Epithelial cell of esophagus (primary cell): ENCODE results near the gene KLHDC2.

- RRBS: no CpG with 5 or more reads among the region's 5 CpGs
These were observed 1.2 kb downstream of the TOGARAM1 start for GRCh38 chr14:44963240-44963477.

DNA sequence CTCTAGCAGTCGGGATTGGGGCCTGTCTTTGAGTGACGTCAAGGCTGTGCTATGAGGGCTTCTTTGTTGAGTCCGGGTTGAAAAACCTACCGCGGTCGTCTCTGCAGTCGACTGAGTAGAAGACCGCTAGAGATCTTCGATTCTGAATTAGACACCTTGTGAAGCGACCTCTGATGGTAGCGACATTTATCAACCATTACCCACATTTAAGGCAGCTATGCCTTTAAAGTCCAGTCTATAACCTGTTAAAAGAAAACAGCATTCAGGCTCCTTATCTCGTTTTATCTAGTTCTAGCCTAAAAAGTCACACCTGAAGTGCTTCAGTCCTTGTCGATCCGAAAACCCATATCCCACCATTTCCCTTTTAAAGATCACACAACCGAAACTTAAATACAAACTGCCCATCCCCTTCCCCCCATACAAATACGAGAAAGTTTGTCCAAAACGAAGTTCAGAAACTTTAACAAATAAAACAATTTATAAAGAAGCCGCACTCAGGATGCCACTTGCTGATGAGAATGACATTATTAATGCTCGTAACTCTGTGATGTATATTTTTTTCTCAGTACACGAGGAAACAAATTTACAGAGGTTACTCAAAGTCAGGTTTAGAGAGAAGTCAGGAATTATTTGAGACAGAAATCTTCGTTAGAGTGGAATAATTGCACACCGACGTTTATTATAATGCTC, 429 bp upstream of the FKBP3 start:
- RRBS: no CpG with 5 or more reads among the region's 23 CpGs

DNA sequence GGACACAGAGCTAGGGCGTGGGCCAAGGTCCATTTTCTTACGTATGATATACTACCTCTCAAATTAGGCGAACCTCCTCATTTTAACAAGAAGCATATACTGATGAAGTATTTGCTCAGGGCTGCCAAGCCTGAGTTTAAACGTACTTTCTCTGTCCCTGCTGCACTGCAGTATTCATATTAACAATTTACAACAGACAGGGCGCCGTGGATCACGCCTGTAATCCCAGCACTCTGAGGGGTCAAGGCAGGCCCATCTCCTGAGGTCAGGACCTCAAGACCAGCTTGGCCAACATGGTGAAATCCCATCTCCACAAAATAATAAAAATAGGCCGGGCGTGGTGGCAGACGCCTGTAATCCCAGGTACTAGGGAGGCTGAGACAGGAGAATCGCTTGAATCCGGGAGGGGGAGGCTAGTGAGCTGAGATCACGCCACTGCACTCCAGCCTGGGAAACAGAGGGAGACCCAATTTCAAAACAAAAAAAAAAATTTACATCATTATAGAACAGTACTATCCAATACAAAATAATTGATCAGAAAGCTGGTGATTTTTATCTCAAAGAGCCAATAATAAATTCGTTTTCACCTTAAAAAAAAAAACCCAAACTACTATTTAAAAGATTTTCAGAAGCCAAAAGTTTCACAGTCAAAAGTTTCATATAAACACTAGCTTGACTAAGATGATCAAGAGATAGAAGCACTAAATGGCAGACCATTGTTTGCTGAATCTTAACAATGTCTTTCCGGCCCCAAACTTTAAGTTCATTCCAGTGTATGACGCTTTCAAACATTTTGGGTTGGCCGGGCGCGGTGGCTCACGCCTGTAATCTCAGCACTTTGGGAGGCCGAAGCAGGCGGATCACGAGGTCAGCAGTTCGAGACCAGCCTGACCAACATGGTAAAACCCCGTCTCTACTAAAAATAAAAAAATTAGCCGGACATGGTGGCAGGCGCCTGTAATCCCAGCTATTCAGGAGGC, 1.6 kb downstream of the RPS29 start:
- RRBS: no CpG with 5 or more reads among the region's 27 CpGs

- RRBS: no CpG with 5 or more reads among the region's 21 CpGs
These were observed 1.6 kb downstream of the RPL36AL start for GRCh38 chr14:49618497-49619498.

DNA sequence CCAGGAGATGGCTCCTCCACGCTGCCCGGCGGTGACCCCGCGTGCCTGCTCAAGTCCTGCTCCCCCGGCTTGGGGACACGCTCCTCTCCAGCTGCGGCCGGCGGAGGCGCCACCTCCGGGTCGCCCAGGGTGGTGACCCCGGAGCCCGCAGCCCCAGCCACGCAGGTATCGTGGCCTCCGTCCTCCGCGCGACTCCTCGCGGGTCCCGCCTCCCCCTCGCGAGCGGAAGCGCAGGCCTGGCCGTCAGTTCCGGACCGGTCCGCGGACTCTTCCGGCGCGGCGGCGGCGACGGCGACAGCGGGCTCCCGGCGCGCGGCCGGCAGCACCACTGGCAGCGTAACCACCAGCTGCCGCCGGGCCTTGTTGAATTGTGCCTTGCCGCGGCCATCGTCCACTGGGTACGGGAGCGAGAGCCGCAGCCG, 1.3 kb downstream of the DNAAF2 start:
- RRBS: 1% methylated on average over 14 of the region's 57 CpGs

DNA sequence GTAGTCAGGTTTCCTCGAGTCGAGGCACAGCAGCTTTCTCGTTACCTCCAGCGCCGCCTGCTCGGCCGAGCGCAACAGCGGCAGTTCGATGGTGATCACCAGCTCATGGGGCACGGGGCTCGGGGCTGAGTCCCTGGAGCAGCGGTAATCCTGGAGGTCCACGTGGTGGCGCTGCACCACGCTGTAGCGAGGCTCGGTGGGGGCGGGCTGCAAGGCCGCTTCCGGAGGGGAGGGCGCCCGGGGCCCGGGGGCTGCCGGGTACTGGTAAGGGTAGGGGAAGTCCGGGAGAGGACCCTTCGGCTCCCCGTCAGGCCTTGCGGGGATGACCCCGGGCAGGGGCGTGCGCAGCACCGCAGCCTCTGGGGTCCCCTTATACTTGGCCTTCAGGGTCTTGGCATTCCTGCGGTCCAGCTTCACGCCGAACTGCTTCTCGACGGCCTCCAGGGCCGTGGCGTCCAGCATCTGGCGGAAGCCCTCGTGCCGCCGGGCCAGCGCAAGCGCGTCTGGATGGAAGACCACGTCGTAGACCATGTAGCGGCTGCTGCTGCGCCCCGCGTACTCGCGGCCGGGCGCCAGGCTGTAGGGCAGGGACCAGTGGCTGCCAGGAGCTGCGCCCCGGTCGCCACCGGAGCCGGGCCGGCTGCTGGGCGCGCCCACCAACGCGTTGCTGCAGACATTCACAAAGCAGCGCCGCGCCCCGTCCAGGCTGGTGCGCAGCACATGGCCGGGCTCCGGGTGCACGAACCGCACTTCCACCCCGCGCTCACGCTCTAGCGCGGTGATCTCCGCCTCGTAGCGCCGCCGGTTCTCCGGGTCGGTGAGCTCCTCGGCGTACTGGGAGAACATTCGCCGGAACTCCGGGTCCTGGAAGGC, 606 bp downstream of the DNAAF2 start:
- RRBS: under 1% methylated on average over 47 of the region's 93 CpGs

DNA sequence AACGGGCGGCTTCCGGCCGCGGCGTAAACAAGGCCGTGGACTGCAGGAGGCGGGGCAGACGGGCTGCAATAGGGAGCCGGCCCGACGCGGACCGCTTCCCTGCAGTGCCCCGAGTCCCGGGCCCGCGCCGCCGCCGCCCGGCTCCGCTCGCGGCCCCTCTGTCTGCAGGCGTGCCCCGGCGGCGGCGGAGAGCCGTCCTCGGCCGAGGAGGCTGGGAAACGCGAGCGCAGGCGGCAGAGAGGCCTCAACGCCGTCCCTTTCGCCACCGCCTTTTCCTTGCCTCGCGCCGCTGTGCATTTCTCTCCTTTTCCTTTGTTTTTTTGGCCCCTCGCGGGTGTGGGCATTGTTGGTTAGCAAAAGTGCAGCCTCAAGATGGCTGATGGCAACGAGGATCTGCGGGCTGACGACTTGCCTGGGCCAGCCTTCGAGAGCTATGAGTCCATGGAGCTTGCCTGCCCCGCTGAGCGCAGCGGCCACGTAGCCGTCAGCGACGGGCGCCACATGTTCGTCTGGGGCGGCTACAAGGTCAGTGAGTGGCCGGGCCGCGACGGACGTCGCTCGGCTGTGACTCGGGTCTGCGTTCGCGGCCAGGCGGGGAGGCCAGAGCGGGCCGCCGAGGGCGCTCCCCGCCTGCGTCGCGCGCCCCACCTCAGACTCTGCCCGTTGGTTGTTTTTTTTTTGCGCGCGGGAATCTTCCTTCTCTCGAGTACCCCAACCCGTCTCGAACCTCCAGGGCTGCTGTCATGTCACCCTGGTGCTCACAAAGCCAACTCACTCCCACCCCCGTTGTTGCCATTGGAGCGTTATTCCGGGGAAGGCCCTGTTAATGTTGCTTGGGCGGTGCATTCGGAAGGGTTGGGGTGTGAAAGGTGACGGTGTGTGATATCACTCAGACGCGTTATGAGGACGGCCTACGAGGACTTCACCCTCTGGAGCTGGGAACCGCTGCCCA, at the start of gene KLHDC2:
TSS of gene KLHDC2 (plus strand) at position 57 of the 952 bp plus-strand sequence.
- RRBS: 3% methylated on average over 22 of the region's 99 CpGs

- RRBS: no CpG with 5 or more reads among the region's 3 CpGs
These were observed 7.1 kb downstream of the KLHDC2 start for GRCh38 chr14:49774898-49775623.

DNA sequence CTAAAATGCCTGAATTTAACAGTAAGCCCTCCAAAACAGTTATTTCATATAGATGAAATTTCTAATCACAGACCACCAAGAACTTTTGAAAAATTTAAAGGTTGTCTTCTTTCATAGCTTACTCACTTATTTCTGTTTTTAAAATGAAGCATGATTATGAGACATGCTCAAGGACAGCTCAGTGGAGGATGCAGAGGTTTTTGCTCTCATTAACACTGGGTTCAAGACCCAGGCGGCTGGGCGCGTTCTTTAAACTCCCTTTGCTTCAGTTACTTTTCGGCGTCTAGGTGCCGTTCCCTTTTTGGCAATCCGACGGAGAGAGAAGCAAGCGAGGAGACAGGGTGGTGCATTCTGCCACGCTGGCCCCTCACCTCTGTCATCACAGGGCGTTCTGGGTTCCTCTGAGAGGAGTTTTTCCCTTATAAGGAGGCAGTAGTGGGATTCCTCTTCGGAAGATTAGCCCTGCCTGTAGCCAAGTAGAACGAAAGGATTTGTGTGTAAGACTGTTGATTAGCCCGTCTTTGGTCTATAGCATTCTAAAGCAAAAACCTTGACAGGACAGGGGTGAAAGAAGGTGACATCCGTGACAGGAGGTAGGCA, 8.9 kb upstream of the NEMF start:
- RRBS: no CpG with 5 or more reads among the region's 15 CpGs

GRCh38 chr14:49863459-49864583, 11.2 kb upstream of the NEMF start:
- RRBS: no CpG with 5 or more reads among the region's 11 CpGs

DNA sequence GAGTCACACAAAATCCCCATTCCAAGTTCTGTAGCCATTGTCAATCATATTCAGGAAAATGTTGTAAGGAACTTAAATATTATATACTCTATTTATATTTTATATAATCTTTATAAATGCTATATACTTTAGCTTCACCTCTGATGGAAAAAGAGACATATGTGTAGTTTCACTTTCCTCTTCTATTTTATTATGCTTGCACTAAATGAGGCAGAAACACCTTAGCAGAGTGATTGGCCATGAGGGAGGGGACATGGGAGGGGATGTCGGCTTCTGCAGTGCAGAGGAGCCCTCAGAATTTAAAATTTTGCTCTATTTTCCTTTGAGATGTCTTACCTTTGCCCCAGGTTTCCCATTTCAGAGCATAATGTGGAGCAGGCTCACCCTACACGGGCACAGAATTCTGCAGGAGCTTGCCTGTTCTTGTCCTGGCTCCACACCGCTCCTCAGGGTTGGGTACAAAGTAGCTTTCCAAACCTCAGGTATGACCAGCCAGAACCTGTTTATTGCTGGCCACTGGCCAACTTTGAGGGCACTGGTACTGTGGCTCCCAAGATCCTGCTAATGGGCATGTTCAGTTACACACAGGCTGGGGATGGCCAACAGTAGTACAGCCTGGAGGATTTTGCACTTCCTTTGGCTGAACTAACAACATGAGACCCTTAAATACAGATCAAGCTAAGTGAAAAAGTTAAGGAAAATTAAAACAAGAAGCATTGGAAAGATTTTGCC, 57.9 kb downstream of the ARF6 start:
- RRBS: no CpG with 5 or more reads among the region's 3 CpGs

GRCh38 chr14:49957366-49957823, 64.5 kb downstream of the ARF6 start:
- RRBS: no CpG with 5 or more reads among the region's 5 CpGs

DNA sequence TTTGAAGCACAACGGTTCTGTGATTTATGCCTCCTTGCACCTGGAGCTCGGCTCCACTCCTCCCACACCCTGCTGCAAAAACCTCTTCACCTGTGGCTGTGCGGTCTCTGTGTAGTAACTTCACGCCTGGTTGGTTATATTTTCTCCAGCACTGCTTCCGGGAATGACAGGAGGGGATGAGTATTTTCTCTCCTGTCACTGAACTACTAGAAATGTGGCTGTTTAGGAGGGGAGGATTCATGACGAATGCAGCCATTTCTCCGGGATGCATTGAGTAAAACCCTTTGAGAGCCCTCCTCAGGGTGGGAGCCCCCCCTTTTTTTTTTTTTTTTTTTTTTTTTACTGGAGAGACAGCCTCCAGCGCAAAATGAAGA, 67.2 kb downstream of the ARF6 start:
- RRBS: 6% methylated on average over 3 of the region's 8 CpGs

DNA sequence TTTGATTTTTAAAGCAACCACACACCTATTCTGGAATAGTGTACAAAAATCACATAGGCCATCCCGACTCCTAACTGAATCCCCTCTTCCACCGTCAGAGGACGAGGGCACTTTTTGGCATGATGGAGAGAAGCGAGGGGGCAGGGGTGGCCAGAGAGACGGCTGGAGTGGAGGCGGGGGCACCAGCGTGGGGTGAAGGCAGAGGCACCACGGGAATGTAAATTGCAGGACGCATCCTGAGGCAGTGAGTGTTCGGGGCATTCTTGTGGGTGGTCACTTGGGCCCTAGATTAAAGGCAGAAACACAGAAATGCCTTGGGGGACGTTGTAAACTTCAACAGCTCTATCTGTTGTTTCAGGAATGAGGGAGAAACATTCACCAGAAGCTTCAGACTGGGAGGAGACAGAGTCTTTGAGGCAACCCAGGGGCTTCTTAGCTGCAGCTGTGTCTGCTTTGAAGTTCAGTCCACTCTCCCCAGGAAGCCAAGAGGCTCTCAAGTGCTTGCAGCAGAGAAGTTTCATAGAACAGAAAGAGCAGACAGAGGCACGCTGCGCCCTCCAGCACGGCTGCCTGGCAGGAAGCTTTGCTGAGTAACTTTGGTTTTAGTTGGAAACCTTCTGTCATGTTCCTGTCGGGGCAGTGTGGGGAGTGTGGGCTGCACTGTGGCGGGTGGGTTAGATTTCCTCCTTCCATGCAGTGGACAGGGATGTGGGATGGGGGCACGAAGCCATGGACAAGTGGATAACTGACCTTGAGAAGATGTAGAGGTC, 107.4 kb downstream of the ARF6 start:
- RRBS: no CpG with 5 or more reads among the region's 17 CpGs

DNA sequence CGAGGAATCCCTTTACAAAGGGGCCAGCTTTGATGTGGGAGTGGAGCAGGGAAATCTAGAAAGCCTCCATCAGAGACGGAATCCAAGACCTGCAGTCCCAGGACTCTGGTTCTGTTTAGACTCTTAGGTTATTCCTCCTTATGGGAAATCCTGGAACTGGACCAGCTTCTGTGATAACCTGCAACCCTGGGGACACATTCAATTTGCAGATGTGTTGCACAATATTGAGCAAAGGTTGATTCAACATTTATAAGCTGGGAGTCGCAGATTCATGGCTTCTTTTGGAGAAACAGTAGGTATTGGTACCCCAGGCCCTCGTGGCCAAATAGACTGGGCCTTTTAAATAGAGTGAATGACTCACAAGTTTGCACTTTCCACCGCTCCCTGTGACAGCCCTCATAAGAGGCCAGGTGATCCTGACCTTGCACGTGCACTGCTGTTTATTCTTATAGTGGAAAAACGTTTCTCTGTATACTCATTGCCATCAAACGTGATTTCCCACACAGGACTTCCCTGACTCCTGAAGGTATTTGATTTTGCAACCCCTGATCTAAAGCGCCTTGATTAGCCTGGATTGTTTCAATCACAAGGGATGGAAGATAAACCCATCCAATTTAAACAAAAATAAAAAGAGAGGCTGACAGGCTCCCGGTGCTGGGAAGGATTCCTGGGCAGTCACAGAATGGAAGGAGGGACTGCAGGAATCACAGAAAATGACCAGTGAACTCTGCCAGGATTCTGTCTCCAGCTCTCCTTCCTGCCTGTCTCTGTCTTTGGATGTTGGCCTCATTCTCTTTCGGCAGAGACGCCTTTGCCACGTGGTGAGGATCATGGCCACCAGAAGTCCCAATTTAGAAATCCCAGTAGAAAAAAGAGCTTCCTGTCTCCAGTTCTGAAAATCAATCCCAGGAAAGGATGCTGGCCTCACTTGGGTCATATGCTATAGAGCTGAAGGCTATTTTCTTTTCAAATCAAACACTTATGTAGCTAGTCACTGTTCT, 97.9 kb downstream of the VCPKMT start:
- RRBS: no CpG with 5 or more reads among the region's 13 CpGs

DNA sequence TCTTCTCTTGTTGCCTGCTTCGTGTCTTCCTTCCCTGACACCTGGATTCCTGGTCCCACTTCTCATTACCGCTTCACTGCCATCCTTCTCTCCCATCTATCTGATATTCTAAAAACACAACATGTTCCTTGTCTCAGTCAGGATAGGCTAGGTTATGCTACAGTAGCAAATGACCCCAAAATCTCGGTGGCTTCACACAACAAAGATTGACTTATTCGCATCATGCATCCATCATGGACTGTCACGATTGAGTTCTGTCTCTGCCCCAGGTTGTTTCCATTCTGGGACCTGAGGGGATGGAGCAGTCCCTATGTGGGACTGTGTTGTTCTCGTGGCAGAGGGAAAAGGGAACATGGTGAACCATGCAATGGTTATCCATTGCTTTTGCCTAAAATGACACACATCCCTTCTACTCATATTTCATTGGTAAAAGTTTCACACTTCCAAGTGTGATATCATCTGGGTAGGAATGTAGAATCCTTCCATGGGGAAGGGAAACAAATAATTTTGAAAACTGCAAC, 85.0 kb downstream of the VCPKMT start:
- RRBS: no CpG with 5 or more reads among the region's 6 CpGs

DNA sequence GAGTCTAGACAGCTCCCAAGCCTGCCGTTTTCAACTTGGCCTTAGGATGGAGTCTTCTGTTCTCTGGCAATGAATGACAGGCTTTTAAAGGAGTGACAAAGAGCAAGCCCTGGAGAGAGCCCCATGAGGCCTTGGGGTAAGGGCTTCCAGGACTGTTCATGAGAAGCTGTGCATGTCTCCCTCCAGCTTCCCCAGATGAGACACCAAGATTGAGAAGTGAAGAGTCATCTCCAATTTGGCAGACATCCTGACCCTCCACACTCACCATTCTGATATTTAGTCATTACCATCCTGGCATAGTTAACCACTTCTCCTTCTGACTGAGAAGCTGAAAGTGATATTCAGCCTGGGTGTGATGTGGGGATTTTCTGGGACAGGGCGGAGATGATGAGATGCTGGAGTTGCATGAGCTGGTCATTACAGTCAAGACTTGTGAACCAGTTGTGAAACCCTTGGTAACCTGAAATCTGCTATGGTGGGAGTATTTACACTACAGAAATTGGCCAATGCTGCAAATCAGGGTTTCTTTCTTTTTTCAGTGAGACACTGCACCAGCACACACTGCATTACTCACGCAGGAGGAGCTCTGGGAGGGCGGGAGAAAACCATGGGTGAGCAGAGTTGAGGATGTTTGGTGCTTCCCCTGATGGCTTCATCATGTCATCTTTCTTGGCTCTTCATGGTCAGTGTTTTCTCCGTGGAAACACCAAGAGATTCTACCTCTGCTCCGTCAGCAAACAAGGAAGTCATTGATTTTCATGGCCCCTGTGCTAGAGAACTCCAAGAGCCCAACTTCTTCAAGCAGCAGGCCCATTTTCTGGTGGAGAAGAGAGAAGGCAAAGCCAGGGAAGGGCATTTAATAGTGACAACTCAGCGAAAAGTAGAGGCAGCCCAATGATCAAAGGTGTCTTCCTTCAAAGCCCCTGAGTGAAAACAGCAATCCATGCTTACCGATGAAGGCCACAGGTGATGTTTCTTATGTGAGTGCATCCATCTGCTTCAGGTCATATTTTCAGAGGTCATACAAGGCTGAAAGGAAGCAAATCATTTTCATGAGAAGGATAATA, 77.6 kb downstream of the VCPKMT start:
- RRBS: no CpG with 5 or more reads among the region's 8 CpGs

- RRBS: no CpG with 5 or more reads among the region's 15 CpGs
These were observed 33.9 kb downstream of the CDKL1 start for GRCh38 chr14:50362502-50363449.